Metastatic Pancreatic Carcinoma in the Ovary (tissue), 1 donor: ENCODE data around the genes PGBD5, AGT and SPRTN.

- PRO-cap: no peak
These were observed 56.8 kb downstream of the GALNT2 start for GRCh38 chr1:230123791-230124284.

GRCh38 chr1:230124736-230125612, 57.9 kb downstream of the GALNT2 start:
- PRO-cap: no peak

GRCh38 chr1:230425450-230426759, at the start of gene PGBD5:
TSS of gene PGBD5 (minus strand) at chr1:230426332.
- PRO-cap: unidirectional peak, minus-strand start at chr1:230425880; bidirectional peak, plus-strand start at chr1:230426530, minus-strand start at chr1:230426311

DNA sequence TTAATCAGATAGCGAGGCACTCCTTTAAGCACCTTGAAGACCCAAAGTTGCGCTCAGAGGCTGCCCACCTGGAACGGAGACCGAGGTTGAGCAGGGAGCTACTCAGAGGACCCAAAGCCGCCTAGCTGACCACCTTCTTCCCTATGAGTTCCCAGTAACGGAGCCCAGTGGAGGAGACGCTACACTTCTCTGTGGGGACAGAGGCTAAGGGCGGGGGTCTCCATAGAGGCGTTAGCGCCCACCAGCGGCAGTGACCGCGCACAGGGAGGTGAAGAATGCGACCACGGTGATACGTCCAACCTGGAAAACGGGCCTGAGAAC, 500 bp upstream of the COG2 start:
- PRO-cap: no peak

GRCh38 chr1:230713806-230714742, at the start of gene AGT:
TSS of gene AGT (minus strand) at chr1:230714122.
- PRO-cap: bidirectional peak, plus-strand start at chr1:230714243, minus-strand start at chr1:230714122

DNA sequence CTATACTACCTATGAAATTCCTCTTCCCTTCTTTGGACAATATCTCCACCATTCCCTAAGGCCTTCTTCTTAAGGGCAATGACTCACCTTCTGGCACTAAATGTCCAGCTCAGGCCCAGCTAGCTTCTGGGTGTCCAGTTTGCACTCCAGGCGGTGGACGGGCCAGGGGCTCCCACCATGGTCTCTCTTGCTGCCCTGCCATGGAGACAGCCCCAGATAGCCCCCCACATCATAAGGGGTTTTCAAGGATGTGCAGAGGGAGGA, 43.8 kb downstream of the C1orf198 start:
- PRO-cap: no peak

DNA sequence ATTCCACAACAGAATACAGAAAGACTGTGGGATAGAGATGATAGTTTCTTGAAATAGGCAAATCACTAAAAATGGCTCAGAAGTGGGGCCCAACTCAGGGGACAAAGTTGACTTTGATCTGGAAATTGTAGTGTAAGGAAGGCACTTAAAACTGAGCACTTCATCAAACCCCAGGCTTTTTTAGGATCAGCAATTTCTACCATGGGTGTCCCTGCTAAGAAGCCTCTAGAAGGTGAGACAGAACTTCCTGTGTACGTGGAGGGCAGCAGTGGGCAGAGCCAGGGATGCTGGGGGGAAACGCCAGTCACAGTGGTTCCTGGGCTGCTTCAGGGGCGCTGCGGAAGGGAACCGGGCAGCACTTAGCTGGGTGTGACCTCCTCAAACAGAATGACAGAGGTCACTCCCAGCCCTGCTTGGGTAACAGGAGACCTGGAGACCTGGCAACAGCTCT, 20.6 kb downstream of the C1orf198 start:
- PRO-cap: no peak

- PRO-cap: unidirectional peak, plus-strand start at chr1:230867902
These were observed 441 bp downstream of the C1orf198 start for GRCh38 chr1:230867719-230868440.

DNA sequence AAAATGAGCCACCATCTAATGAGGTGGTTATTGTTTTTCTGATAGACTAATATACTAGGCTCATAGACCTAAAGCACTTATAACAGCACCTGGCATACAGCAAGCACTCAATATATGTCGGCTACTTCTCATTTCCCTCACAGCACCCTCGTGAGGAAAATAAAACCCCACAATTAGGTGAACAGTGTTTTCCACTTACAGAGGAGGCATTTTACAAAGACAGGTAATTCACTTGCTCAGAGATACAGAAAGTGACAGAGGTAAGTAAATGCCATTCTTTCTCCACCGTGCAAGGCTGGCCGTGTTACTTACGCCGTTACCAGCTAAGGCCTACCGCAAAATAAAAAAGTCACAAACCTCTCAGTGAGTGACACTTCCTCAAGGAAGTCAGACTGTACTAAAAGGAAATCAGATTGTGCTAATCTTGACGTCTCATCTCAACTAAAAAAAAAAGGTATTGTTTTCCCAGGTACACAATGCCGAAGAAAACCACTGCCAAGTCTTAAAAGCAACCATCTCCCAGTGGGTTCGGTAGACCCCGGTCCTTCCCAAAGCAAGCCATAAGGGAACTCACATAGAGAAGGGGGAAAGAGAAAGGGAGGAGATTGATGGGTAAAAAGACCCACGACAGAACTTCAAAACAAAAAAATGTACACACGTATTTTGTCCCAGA, 1.4 kb downstream of the TTC13 start:
- PRO-cap: no peak

- PRO-cap: no peak
These were observed 27.9 kb downstream of the FAM89A start for GRCh38 chr1:231012158-231012524.

DNA sequence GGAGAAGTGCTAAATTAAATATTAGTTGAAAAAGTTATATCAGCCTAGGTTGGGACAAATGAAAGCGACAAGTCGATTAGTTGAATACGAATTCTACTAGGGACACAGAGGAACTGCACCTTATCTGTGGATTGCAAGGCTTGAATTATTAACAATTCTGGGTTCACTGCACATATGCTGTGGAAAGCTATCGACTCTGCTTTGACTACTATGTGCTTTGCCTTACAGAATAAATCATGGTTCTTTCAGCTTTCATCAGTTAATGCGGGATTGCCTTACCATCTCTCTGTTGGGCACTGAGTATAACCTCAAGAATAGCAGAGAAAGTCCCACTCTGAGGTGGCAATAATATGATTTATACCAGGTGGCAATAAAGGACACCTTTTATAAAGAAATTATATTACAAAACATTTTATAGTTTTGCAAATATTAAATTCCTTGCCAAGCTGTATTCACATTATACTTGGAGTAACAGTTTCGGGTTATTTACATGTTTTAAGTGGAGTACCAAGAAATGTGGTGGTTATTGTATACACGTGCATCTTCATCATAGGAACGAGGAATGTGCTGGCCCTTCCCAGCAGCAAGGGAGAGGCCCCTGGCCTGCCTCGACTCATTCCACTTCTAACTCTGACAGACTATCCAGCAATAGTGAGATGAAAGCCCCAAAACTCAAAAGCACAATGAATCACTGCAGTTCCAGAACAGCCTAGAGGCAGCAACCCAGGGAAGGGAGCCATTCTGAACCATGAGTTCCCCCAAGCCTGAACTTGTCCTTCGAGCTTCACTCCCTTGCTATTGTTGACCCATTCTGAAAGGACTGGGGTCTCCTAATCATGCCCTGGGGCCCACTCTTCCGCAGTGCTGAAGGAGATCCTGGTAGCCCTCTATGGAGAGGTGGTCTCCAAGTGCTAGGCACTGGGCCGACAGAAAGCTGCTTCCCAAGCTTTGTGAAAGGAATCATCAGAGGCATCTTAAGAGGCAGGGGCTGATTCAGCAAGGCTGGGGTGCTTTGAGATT, 23.2 kb downstream of the FAM89A start:
- PRO-cap: no peak

- PRO-cap: no peak
These were observed 21.1 kb downstream of the FAM89A start for GRCh38 chr1:231018847-231019475.

DNA sequence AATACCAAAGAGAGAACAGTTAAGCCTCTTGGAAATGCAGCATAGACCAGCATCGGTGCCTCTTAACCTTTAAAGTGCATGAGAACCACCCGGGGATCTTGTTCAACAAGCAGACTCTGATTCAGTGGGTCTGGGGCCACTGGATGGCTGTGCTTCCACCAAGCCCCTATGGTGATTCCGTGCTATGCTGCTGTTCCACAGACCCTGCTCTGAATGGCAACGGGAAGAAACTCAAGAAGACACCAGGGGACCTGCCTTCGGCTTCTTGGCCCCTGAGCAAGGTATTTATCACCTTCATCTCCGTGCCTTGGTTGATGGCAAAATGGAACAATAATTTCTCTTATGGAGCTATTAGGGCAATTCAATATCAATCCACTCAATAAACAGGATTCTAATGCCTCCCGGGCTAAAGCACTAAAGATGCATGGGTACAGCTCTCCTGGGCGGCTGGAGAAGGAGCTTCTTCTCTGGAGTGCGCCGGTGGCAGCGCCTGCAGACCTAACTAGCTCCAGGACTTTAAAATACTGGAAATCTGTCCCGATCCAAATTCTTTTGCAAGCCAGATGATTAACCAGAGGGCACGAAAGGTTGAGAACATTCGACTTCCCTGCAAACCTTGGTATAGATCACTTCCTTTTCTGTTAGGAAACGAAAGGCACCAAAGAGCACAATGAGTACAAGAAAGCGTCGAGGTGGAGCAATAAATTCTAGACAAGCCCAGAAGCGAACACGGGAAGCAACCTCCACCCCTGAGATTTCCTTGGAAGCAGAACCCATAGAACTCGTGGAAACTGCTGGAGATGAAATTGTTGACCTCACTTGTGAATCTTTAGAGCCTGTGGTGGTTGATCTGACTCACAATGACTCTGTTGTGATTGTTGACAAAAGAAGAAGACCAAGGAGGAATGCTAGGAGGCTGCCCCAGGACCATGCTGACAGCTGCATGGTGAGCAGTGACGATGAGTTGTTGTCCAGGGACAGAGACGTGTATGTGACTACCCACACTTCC, 18.8 kb downstream of the FAM89A start:
- PRO-cap: no peak

DNA sequence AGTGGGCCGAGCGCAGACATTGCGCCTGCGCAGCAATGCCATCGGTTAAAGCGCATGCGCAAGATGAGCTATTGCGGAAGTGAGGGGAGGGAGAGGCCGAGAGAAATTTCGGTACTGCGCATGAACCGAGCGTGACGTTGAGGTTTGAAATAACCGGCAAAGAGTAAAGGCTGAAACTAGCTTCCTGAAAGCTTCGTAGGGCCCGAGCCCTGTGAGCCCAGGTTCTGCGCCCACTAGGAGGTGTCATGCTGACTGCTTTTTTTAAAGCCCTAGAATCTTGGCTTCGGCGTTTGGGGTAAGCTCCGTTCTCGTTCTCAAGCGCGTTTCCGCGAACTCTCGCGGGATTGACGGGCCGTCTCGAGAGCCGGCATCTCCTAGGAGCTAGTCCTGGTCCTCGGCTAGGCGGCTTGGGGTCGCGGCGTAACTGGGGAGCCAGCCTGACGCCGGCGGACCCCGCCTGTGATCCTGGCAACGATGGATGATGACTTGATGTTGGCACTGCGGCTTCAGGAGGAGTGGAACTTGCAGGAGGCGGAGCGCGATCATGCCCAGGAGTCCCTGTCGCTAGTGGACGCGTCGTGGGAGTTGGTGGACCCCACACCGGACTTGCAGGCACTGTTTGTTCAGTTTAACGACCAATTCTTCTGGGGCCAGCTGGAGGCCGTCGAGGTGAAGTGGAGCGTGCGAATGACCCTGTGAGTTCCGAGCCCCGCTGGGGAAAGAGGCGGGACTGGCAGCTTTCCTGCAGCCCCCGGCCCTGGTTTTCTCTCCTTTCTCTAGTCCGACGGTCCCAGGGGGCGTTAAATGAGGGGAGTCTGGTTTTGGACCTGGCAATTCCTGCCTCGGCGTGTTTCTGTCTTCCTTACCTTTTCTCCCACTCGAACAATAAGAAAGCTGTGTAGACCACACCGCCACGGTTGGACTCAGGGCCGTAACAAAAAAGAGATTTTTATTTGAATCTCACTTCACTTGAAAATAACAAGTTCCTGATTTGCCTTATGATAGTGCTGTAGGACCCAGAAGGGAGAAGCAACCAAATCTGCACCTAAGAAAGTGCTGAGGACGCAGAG, at the start of gene SPRTN:
Gene SPRTN, plus strand, starts transcription at position 384 of the 1,070 bp plus-strand sequence.
- PRO-cap: bidirectional peak, plus-strand start at position 71 of the sequence, minus-strand start outside the sequence; unidirectional peak, plus-strand start at position 384 of the sequence

DNA sequence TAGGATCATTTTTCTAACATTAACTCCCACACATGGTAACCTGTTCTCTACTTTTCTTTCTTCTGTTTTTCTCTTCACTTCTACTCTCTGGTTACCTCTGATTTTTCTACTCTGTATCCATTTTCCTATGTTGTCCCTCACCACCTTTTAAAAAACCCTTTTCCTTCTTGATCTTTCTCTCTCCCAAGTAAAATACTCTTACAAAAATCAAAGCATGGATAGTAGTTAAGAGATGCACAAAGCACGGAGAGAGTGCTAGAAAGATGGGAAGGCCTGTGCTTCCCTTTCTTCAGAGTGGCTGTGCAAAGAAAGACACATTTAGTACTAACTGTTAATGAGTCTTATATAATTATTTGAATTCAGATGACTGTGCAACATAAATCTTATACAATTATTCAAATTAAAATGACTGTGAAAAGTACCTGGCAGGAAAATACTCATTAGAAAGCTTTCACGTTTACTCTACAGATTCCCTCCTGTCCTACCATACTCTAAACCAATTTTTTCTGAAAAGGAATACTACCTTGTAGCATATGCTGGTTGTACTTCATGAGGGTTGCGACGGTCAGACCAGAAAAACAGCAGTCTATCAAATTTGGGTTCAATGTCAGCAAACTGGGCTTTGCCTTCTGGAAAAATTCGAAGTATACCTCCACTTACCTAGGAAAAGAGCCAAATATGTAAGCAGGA, 32.1 kb downstream of the SPRTN start:
- PRO-cap: no peak

DNA sequence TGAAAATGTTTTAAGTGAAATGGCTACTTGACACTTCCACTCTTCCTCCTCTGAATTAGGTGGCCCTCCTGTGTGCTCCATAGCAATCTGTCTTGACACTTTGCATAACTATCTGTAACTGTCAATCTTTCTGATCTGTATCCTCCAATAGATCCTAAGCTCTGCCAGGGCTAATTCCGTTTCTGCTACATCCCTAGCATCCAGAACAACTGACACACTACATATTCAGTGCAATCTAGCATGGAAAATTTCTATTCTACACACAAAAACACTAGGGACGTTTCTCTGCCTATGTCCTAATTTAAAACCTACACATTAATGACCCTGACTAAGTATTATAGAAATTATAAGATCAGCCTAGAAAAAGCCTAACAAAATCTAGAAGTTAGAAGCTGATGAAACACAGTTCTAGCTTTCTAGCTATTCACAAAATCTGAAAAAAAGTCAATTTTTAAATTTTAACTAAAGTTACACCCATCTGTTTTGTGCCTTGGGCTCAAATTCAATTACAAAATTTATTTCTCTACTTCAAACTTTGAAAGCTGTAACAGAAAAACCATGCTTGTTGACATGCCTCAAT, 34.1 kb downstream of the SPRTN start:
- PRO-cap: no peak

DNA sequence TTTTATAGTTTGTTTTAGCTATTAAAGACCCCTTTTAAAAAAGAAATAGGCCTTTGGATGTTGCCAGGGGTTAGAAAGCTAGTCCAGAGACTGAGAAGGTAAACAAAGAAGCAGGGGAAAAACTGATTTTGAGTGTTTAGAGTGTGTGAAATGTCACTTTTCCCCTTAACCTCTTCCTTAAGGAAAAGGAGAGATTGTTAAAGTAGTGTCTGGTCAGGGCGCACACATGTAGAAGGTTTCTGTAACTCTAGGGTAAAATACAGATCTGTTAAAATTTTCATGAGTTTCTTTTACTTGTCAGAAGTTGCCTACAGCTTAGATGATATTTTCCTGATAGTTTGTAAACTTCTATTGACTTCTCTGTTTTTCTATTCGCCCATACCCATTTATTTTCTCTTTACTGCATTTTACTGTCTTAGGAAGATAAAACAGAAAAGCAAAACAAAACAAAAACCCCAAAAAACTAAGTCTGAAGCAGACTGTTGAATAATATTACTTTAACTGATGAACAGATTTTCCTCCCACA, 50.3 kb downstream of the DISC1 start:
- PRO-cap: no peak

- PRO-cap: no peak
These were observed 191.6 kb downstream of the DISC1 start for GRCh38 chr1:231818183-231818631.

- PRO-cap: no peak
These were observed 221.0 kb downstream of the DISC1 start for GRCh38 chr1:231847264-231848256.

GRCh38 chr1:232226044-232226672, 403.8 kb downstream of the SIPA1L2 start:
- PRO-cap: no peak